Parietal lobe (tissue), 2 donors: ENCODE results near the genes RLF and ZMPSTE24.

DNA sequence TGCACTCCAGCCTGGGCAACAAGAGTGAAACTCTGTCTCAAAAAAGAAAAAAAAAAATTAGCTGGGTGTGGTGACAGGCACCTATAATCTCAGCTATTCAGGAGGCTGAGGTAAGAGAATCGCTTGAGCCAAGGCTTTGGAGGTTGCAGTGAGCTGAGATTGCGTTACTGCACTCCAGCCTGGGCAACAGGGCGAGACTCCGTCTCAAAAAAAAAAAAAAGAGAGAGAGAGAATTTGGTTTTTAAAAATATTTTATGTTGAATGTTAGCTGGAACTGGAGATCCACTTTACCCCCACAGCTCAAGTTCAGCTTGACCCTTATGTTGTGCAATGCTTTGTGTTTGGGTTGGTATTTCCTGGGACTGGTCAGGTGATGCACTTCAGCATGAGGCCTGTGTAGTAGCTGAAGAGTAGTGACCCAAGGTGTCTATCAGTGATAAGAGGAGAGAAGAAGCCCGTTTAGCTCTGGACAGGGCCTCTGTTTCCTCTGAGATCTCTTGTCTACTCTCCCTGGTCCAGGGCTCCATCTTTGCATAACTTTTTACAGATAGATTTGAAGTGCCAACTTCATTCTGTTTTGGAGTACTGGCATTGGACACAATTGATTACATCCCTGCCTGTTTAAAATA lies 36.7 kb upstream of the MACF1 start:
- RAMPAGE, long total RNA: no peak

DNA sequence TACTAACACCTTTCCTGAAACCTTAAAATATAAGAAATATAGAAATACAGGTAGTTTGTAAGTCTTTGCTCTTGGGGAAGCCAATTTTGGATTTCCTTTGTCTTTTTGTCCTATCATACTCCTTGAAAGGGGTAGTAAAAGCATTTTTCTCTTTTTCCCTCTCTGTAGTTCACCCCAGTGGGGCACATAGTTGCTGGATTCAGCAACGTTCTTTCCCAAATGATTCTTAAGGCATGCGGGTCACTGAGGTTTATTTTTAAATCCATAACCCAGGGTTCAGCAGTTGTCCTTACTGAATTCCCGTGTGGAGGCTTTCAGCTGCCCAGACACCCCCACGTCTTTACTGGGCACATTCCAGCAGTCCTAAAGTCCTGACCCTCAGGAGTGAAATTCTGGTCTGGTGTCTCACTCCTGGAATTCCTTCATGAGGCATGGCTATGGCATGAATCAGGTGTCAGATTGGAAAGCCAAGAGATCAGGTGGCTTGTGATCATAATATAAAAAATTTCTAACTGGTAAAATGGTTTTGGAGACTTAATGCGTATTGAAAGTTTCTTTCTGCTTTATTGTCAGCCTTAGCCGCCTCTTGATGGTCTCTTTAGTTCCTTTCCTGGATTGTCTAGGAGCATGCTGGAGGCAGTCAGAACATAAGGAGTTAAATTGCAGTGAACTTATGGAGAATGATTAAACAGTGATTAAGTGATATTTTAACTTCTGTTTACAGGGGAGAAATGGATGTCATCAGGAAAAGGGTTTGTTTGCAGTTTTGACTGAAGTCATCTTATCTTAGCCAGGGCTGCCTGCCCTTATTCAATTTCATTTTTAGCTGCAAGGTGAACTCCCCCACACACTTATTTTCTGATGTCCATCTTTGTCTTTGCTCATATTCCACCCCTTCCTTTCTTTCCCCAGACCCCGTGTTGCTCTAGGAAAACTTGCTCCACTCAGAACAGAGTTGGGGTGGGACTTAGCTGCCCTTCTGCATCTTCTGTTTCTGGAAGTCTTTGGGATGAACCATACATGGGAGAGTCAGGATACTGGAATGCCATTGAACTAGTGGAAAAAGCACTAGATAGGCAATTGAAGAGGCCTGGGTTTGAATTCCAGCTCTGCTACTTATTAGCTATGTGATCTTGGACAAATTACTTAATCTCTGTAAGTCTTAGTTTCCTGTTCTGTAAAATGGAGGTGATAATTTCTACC lies 25.8 kb upstream of the MACF1 start:
- RAMPAGE, long total RNA: no peak

GRCh38 chr1:39230290-39231447 lies 26.2 kb downstream of the MACF1 start:
- RAMPAGE, long total RNA: no peak

GRCh38 chr1:39334224-39335548 lies 130.2 kb downstream of the MACF1 start:
- RAMPAGE, long total RNA: no peak

GRCh38 chr1:39398622-39399326 lies 92.7 kb upstream of the BMP8A start:
- RAMPAGE, long total RNA: no peak

- RAMPAGE, long total RNA: no peak
Observed at GRCh38 chr1:39409420-39410557, 81.6 kb upstream of the BMP8A start.

- RAMPAGE, long total RNA: no peak
Observed at GRCh38 chr1:39450928-39451496, 40.4 kb upstream of the BMP8A start.

DNA sequence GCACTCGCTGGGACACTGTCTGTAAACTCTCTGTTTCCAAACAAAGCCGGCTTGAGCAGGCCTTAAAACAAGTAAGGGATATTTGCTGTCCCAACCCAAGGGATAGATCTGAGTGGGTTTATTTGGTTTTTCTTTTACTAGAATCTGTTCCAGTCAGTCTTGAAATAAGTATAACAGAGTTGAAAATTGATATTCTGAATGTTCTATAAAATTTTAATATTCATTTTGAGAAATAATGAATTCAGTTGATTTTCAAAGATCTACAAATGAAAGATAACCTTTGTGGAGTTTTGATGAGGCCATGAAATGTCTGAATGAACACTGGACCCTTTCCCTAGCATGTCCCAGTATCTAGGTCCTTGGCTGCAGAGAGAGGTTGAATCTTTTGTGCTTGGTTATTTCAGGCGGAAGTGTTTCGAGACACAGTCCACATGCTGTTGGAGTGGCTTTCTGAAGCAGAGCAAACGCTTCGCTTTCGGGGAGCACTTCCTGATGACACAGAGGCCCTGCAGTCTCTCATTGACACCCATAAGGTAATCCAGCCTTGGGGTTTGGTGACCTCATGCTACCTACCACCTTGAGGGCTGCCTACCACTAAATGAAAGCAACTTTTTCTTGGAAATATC lies 39.0 kb upstream of the BMP8A start:
- RAMPAGE, long total RNA: no peak

GRCh38 chr1:39509567-39510171 lies 18.2 kb downstream of the BMP8A start:
- RAMPAGE, long total RNA: no peak

GRCh38 chr1:39560222-39560879 lies 16.2 kb downstream of the PABPC4 start:
- RAMPAGE, long total RNA: no peak

GRCh38 chr1:39575349-39576173 lies 1.0 kb downstream of the PABPC4 start:
- RAMPAGE, long total RNA: no peak

- RAMPAGE, long total RNA: no peak
Observed at GRCh38 chr1:39671315-39671932, 483 bp downstream of the NT5C1A start.

- RAMPAGE, long total RNA: no peak
Observed at GRCh38 chr1:39896550-39897595, 4.8 kb downstream of the MYCL start.

DNA sequence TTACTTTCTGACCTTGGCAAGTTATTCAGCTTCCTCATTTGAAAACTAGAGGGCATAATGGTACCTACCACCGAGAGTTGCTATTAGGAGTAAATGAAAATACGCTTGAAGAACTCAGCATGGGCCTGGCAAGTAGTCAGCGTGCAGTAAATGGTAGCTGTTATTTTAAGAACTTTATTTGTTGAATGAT lies 1.2 kb upstream of the CAP1 start:
- RAMPAGE, long total RNA: no peak

DNA sequence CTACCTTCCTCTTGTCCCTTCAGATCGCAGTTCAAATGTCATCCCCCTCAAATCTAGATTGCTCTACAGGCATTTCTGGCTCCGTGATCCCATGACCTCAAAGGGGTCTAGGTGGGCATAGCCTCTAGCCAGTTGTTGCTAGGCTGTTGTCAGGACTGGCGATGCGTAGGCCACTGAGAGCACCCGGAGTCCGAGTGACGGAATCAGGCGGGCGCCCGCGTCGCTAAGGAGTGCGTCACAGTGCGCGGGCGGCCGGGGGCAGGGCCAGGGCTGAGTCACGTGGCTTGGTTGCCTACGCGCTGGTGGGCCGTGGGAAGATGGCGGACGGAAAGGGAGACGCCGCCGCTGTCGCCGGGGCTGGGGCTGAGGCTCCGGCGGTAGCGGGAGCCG lies at the start of gene RLF:
RLF (plus strand) TSS at position 305 of the 390 bp plus-strand sequence.
- RAMPAGE, long total RNA: no peak

GRCh38 chr1:40199258-40199837 lies 38.2 kb downstream of the RLF start:
- RAMPAGE, long total RNA: no peak

DNA sequence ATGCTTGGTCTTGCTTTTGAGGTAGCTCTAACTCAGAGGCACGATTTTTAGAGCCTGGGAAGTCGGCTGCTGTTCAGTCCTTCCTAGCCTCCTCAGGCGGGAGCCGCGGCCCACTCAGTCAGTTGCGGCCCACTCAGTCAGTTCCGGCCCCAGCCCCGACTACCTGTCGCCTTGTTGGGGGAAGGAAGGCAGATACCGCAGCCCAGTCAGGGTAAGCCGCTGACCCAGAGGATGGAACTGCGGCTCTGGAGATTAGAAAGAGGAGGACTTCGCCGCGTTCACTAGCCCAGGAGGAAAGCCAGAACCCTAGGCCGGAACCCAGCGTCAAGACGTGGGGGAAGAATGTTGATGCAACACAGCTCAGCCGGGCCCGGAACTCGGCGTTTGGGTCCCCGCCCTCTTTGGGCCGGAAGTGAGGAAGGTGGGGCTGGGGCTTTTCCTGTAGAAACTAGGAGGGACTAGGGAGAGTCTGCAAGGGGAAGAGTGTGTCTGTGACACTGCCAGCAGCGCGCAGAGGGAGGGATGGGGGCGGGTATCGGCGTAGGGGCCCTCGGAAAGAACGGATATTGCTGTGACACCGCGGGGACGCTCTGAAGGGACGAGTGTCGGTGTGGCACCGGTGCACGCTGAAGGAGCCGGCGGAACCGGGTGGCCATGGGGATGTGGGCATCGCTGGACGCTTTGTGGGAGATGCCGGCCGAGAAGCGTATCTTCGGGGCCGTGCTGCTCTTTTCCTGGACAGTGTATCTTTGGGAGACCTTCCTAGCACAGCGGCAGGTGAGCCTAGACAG lies at the start of gene ZMPSTE24:
ZMPSTE24 (plus strand) TSS at position 619 of the 791 bp plus-strand sequence.
- RAMPAGE, long total RNA: start-site peak on the minus strand centred at position 316 of the sequence, 47 bp wide, 193 and 15 reads in 2 replicates; start-site peak on the plus strand centred at position 595 of the sequence, 75 bp wide, 280 and 76 reads in 2 replicates

DNA sequence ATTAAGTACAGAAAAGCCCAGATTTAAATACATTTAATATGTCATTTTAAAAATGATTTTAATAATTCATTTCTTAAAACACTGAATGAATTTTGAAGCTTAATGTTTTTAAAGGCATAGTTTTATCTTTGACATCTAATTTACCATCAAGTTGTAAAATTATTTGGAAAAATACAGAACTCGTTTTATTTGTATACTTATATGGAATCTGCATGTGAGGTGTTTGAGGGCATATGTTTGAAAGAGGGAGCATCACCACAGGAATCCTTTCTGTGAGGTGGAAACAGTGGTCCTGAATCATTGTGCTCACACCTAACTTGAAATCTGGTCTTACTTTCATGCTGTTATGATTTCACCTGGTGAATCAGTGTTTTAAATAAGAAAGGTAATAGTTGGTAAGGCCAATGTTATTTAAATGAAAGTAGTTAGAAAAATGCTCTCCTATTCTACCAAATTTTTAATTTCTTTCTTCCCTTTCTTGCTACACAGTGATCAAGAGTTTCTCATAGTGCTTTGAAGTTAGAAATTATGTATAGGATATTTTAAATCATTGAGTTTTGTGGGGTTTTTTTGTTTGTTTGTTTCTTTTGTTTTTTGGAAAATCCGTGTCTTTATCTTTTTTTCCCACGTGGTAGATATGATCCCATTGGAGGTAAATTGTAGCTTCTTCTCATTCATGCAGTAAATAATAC lies 24.2 kb downstream of the COL9A2 start:
- RAMPAGE, long total RNA: no peak

- RAMPAGE, long total RNA: no peak
Observed at GRCh38 chr1:40352159-40352511, 21.4 kb upstream of the SMAP2 start.

GRCh38 chr1:40395492-40396294 lies 22.2 kb downstream of the SMAP2 start:
- RAMPAGE, long total RNA: no peak